Parietal lobe (tissue), 2 donors: ENCODE results near the gene B4GAT1.

DNA sequence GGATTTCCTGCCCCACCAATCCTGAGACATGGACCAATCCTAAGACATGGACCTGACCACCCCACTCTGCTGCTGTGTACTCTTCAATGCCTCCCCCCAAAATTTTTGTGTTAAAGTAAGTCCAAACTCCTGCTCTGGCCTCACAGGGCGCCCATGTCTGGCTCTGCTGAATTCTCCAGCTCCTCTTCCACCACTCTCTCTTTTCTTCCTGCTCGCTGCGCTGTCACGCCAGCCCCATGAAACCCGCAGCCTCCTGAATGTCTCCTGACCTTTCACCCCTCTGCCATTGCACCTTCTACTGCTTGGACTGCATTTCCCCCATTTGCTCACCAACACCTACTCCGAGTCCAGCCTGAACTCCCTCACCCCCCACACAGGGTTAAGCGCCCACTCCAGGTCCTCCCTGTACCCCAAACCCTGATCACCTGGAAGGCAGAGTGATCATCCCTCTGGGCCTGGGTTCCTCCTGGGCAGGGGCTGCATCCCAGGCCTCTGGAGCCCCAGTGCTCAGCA, 3.5 kb downstream of the CNIH2 start:
- RAMPAGE, long total RNA, result no peak

DNA sequence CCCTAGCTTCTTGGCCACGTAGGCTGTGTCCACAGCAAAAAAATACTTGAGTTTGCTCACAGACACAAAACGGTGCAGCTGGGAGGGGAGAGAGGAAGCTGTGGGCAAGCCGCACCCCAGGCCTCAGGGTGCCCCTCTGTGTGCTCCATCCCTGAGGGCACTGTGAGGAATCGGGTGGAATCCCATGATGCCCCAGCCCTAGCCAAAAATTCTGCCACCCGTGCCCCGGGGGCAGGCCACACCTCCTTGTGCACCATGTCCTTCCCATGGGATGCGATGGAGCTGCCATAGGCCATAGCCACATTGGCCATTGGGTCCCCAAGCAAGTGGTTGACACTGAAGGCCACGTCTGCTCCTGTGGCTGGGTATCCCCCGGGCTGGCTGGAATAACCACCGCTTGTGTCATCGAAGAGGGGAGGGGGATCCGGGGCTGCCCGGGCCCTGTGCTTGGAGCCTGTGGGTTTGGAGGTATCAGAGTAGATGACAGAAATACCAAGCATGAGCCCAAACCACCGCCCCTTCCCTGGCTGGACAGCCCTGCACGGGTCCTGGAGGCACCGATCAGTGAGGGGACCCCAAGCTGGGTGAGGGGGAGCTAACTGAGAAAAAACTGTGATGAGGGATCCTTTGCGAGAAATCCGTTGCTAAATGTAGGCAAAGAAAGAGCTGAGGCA, 967 bp downstream of the YIF1A start:
- RAMPAGE, long total RNA, result no peak

GRCh38 chr11:66332254-66332866, 3.9 kb downstream of the RIN1 start:
- RAMPAGE, long total RNA, result no peak

GRCh38 chr11:66347354-66348521, at the start of gene B4GAT1:
Gene B4GAT1 (minus strand): TSS chr11:66347629.
- RAMPAGE, long total RNA, result no peak

DNA sequence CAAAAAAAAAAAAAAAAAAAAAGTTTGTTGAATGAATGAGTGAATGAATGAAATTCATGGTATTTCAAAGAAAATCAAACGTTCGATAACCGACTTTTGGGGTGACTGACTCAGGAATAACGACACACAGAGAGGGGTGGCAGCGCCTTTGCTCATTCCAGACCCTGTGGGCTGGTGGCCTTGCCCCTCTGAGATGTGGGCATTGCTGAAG, 797 bp downstream of the SLC29A2 start:
- RAMPAGE, long total RNA, result no peak

DNA sequence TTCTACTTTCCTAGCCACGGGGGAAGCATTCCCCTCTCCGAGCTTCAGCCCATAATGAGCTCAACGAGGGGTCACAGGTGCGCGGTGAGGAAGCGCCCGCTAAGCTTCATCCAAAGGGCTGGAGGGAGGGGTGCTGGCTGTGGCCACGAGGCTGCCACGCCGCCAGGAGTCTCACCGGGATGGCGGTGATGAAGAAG, 593 bp downstream of the SLC29A2 start:
- RAMPAGE, long total RNA, result no peak

DNA sequence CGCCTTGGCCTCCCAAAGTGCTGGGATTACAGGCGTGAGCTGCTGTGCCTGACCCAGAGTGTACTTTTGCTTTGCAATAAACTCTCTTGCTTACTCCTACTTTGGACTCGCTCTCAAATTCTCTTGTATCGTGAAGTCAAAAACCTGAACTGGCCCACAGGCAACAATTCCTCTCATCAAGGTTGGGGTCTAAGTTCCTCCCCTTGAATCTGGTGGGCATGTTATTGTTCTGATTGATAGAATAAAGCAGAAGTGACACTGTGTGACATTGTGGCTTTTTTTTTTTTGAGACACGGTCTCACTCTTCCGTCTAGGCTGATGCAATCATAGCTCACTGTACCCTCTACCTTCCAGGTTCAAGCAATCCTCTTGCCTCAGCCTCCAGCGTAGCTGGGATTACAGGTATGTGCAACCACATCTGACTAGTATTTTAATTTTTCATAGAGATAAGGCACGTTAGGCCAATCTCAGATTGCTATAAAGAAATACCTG, 8.9 kb upstream of the PELI3 start:
- RAMPAGE, long total RNA, result no peak

DNA sequence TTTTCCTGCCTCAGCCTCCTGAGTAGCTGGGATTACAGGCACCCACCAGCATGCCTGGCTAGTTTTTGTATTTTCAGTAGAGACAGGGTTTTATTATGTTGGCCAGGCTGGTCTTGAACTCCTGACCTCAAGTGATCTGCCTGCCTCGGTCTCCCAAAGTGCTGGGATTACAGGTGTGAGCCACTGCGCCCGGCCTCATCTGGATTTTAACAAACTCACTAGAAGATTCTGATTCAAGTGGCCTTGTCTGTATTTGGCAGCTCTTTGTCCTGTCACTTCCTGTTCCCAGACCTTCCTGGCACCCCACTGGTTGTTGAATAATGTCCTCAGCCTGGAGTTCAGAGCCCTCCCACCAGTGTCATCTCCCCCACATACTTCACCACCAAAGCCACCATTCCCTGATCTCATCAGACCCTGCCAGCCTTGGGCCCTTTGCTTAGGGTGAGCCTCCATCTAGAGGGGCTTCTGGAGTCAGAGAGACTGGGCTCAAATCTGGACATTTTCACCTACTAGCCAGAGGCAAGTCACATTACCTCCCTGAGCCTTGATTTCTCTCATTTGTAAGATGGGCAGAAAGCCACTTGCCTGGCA, 3.3 kb downstream of the PELI3 start:
- RAMPAGE, long total RNA, result no peak

- RAMPAGE, long total RNA, result no peak
Observed at GRCh38 chr11:66646057-66647345, 8.0 kb downstream of the RBM4 start.

- RAMPAGE, long total RNA, result no peak
Observed at GRCh38 chr11:66686239-66686756, 8.6 kb upstream of the RBM4B start.

- RAMPAGE, long total RNA, result no peak
Observed at GRCh38 chr11:66720752-66720901, 8.4 kb downstream of the SPTBN2 start.

GRCh38 chr11:66857167-66857579, 309 bp downstream of the LRFN4 start:
- RAMPAGE, long total RNA, result no peak

GRCh38 chr11:66863508-66864128, 6.8 kb downstream of the LRFN4 start:
- RAMPAGE, long total RNA, result no peak

GRCh38 chr11:66989347-66989932, 14.3 kb downstream of the C11orf86 start:
- RAMPAGE, long total RNA, result no peak

DNA sequence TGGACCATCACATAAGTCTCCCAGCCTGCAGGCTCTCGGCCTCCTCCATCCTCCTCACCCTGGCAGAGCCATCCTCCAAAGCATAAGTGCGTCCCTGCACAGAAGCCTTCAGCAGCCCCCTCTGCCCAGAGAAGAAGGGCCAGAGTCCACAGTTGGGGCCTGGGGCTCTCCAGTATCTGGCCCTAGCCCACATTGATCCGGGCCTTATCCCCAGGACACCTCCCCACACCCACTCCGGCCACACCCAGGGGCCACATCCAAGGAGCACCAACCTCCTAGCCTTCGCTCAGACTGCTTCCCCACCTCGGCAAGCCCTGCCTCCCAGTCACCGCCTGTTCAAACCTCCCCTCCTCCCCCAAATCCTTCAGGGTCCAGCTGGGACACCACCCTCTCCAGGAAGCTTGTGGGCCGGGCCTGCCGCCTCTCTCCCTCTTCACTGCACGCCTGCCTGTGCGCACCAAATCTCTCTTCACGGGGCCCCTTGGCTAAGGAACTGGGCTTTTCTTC, 20.6 kb downstream of the RHOD start:
- RAMPAGE, long total RNA, result no peak

DNA sequence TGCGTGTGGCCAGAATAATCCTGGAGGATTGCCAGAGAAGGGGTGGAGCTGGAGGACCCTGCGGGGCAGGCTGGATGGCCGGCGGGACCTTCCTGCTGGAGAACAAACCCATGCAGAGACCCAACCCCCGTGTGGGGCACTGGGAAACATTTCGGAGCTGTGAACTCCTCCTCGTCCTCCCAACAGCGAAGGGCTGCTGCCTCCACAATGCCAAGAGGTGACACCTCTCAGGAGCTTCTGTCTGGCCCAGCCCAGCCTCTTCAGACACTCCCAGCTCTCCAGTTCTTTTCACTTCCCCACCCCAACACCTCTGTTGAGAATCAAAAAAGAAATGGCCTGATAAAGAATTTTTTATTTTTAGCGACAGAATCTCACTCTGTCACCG, 25.5 kb downstream of the RHOD start:
- RAMPAGE, long total RNA, result no peak

DNA sequence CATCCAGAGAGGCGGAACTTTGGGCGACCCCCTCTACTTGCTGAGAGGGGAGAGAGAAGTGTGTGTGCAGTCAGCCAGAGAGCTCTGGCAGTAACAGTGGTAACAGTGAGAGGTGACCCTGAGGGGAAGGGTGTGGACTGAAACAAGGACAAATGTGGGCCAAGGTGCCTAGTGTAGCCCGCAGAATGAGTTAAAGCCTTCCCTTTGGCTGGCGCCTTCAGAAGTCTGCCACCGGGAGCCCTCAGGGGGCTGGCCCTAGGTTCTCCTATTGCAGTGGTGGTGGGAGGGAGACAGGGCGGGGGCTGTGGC, 26.7 kb upstream of the GRK2 start:
- RAMPAGE, long total RNA, result no peak

DNA sequence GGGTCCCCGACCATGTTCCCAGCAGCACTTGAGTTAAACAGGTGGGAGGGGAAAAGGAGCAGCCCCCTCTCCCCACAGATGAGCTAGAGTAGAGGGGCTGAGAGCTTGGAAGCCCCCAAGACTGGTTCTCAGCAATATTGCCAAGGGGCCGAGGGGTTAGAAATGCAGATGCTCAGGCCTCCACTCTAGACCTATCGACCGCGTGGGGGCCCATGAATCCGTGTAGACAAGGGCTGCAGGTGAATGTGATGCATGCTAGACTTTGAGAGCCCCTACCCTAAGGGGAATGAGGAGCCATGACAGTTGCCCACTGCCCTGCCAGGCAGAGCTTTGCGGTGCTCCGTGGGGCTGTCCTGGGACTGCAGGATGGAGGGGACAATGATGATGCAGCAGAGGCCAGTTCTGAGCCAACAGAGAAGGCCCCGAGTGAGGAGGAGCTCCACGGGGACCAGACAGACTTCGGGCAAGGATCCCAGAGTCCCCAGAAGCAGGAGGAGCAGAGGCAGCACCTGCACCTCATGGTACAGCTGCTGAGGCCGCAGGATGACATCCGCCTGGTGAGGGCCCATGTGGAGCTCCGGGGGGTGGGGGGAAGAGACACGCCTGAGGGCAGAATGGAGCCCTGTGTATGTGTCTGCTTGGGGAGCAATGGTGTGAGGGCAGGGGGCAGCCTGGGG, 1.3 kb downstream of the SSH3 start:
- RAMPAGE, long total RNA, result no peak

- RAMPAGE, long total RNA, result no peak
Observed at GRCh38 chr11:67316958-67317989, 13.9 kb downstream of the SSH3 start.

DNA sequence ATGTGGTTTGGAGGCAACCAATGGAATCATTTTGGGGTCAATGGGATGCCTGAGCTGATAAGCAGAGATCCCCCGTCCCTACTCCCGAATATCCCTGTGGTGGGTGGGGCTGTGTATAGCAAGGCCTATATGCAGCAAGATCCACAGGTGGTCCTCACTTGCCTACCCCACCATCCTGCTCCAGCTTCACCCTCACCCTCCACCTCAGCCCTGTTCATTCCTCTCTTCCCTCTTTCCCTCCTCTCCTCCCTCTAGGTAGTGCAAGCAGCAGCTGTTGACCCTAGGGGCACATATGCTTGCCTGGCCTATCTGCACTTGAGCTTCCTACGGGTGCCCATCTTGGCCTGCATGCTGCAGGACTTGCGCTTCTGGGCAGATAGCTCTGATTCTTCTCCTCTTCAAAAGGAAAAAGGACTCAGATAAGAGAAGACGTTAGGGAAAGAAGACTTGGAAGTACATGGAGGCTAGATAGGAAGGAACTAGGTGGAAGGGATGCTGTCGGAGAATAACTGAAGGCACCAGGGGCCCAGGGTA, 19.5 kb downstream of the SSH3 start:
- RAMPAGE, long total RNA, result no peak